SK-N-DZ (cell line): ENCODE measurements around a stretch of chr18.

GRCh38 chr18:50679704-50680060 lies 119.8 kb downstream of the MAPK4 start:
RAMPAGE:
- cytosol, long total RNA = no peak
- nucleus, long total RNA = no peak

DNA sequence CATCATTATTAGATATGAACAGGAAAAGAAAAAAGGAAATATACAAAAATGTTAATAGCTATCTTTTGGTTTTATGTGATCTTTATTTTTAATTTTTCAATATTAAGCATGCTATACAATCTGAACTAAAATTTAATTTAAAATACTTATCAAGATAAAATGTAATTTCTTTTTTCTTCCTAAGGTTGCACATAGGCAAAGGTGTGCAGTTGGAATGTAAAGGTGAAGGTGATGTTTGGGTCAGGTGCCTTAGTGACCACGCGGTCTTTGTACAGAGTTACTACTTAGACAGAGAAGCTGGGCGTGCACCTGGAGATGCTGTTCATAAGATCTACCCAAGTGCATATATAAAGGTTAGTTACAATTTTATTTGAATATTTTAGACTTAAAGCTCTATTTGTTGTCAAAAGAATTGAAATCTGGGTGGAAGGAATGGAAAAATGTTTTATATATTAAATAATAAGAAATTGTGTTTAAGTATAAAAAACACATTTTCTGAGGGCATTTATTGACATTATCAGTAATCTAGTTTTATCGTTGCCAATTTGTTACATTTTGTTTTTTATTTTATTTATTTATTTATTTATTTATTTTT lies 36.9 kb downstream of the SMAD4 start:
RAMPAGE:
- cytosol, long total RNA = no peak
- nucleus, long total RNA = no peak

GRCh38 chr18:51193585-51194139 lies 3.8 kb downstream of the MEX3C start:
RAMPAGE:
- cytosol, long total RNA = no peak
- nucleus, long total RNA = no peak

RAMPAGE:
- cytosol, long total RNA = no peak
- nucleus, long total RNA = no peak
Observed at GRCh38 chr18:51194462-51195059, 2.9 kb downstream of the MEX3C start.

RAMPAGE:
- cytosol, long total RNA = no peak
- nucleus, long total RNA = no peak
Observed at GRCh38 chr18:51569225-51569642, 371.8 kb upstream of the MEX3C start.

RAMPAGE:
- cytosol, long total RNA = no peak
- nucleus, long total RNA = no peak
Observed at GRCh38 chr18:52340365-52340780, 376 bp downstream of the DCC start.

RAMPAGE:
- cytosol, long total RNA = no peak
- nucleus, long total RNA = no peak
Observed at GRCh38 chr18:52394625-52394996, 54.6 kb downstream of the DCC start.

RAMPAGE:
- cytosol, long total RNA = no peak
- nucleus, long total RNA = no peak
Observed at GRCh38 chr18:54269669-54270655, 645 bp downstream of the POLI start.

DNA sequence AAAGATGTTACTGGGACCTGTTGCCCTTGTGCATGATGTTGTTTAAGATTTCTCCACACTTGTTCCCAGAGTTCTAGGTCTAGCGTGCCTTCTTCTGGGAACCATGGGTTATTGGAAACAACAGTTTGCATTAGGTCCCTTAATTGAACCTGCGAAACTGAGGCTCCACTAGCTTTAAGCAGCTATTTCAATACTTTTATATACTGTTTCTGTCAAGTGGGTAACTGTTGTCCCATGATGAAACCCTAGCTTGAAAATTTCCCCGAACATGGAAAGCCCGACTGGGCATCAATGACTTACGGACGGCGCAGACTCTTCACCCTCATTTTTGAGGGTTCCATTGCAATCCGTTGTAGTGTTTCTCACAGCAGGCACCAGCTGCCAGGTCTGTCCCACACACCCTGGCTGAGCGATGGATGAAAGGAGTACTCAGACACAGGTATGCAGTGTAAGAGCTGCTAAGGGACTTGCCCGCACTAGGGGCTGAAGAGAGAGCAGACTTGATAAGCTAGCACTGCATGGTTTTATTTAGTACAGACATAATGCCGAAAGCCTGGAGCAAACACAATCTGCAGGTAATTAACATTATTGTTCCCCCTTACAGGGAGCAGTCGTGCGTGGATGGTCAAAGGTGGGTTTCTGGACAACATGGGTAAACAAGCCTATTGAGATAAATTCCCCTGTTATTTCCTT lies 15.7 kb downstream of the DYNAP start:
RAMPAGE:
- cytosol, long total RNA = no peak
- nucleus, long total RNA = no peak

RAMPAGE:
- cytosol, long total RNA = no peak
- nucleus, long total RNA = no peak
Observed at GRCh38 chr18:54607303-54608119, 16.5 kb downstream of the DYNAP start.

GRCh38 chr18:55420875-55421187 lies 167.2 kb downstream of the TCF4 start:
RAMPAGE:
- cytosol, long total RNA = no peak
- nucleus, long total RNA = no peak

DNA sequence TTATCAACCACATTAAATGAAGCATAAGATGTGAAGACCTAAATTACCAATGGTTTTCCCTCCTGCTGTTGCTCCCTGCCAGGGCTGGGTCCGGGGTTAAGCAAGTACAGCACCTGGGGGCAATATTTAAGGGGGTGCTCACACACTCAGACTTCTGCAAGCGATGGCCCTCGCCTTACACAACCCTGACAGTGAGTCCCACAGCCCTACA lies 90.0 kb downstream of the TCF4 start:
RAMPAGE:
- cytosol, long total RNA = no peak
- nucleus, long total RNA = no peak

DNA sequence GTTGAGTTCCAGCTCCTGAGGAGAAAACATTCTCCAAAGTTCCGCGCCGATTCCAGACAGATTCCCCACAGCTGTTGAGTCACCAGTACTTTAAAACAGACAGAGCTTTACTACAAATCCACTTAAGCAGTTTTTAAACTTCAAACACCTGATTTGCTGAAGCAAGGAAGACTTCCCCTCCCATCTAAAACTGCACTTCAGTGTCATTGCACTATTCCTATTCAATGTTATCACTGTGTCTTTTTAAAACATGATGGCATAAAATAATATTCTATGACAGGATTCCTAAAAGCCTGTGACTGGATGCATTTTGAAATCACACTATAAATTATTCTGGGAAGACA lies 41.0 kb downstream of the TCF4 start:
RAMPAGE:
- cytosol, long total RNA = no peak
- nucleus, long total RNA = no peak

DNA sequence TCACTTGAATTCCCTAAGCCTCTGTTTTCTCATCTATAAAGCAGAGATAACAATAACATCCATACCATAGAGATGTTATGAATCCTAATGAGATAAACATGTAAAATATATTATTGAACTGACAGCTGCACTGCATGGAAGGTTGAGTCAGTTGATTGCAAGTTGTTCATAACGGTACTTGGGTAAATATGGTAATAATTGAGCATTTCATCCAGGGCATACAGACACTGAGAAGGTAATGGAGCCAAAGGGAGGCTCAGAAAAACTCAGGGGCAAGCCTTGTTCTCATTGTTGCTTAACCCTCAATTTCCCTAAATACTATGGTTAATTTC lies 269.2 kb downstream of the TXNL1 start:
RAMPAGE:
- cytosol, long total RNA = no peak
- nucleus, long total RNA = no peak

RAMPAGE:
- cytosol, long total RNA = no peak
- nucleus, long total RNA = no peak
Observed at GRCh38 chr18:56569389-56569910, 68.9 kb downstream of the TXNL1 start.

DNA sequence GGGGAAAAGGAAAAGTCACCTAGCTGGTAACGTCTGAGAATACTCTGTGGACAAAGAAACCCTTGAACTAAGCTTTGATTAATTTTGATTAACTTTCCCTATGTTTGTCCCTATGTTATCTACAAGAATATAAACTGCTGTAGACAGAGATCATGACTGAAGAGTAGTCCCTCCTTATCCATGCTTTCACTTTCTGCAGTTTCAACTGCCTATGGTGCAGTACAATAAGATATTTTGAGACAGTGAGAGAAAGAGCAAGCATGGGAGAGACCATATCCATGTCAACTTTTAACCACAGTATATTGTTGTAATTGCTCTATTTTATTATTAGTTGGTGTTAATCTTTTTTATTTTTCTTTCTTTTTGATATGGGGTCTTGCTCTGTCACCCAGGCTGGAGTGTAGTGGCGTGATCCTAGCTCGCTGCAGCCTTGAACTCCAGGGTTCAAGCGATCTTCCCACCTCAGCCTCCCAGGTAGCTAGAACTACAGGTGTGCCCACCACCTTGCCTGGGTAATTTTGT lies 31.7 kb downstream of the TXNL1 start:
RAMPAGE:
- cytosol, long total RNA = no peak
- nucleus, long total RNA = no peak

DNA sequence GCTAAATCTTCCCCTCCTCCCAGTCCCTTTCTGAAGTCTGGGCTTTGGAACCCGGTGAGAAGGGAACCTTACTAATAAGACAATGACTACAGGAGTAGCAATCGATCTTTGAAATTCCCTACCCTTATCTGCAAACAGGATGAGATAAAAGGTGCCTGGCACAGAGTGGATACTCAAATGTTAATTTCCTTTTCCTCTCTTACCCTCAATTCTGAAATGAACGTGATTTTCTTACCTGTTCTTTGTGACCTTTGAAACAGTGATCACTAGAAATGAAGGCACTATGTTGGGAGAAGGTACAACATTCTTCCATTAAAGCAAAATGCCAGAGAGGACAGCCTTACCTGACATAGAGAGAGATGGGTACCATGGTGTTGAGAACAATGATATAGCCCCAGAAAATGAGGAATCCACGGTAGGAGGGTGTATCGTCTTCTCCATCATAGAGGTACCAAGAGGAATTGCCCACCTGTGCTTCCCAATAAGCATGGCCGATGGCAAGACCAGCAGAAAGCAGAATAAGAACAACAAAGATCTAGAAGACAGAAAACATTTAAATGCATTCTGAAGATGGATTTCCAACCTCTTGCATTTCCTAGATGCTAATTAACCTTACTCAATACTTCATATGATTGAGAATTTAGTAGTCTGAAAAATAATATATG lies 70.0 kb upstream of the NARS1 start:
RAMPAGE:
- cytosol, long total RNA = no peak
- nucleus, long total RNA = no peak

DNA sequence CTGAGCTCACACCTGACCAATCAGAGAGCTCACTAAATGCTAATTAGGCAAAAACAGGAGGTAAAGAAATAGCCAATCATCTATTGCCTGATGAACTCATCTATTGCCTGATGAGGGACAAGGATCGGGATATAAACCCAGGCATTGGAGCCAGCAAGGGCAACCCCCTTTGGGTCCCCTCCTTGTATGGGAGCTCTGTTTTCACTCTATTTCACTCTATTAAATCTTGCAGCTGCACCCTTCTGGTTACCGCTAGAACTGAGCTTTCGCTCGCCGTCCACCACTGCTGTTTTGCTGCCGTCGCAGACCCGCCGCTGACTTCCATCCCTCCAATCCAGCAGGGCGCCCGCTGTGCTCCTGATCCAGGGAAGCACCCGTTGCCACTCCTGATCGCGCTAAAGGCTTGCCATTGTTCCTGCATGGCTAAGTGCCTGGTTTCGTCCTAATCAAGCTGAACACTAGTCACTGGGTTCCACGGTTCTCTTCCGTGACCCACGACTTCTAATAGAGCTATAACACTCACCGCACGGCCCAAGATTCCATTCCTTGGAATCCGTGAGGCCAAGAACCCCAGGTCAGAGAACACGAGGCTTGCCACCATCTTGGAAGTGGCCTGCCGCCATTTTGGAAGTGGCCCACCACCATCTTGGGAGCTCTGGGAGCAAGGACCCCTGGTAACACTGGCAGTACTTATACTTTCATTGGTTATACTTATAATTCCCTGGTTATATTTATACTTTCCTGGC lies 68.0 kb downstream of the ATP8B1 start:
RAMPAGE:
- cytosol, long total RNA = no peak
- nucleus, long total RNA = no peak

DNA sequence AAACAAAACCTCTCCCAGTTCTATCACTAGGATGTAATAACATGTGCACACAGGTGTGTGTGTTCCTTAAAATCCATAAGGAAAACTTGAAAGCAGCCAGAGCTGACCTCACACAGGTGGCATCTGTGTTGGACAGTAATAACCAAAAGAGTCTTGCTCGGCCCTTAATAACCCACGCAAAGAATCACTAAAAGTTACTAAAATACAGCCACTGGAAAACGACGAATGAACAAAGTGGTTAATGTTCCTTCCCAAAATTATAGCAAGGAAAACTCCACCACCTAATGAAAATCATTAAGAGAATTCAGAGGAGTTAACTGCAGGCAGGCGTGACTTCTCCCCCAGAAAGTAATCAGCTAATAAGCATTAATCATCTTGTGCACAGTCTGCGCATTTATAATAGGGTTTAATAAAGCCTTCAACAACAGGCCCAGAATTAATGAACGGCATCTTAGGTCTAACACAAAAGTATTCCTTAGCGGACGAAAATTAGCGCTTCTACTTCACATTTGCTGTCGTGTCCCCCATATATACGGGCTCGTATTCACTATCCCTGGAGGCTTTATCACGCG lies 2.0 kb downstream of the ATP8B1 start:
RAMPAGE:
- cytosol, long total RNA = no peak
- nucleus, long total RNA = no peak

DNA sequence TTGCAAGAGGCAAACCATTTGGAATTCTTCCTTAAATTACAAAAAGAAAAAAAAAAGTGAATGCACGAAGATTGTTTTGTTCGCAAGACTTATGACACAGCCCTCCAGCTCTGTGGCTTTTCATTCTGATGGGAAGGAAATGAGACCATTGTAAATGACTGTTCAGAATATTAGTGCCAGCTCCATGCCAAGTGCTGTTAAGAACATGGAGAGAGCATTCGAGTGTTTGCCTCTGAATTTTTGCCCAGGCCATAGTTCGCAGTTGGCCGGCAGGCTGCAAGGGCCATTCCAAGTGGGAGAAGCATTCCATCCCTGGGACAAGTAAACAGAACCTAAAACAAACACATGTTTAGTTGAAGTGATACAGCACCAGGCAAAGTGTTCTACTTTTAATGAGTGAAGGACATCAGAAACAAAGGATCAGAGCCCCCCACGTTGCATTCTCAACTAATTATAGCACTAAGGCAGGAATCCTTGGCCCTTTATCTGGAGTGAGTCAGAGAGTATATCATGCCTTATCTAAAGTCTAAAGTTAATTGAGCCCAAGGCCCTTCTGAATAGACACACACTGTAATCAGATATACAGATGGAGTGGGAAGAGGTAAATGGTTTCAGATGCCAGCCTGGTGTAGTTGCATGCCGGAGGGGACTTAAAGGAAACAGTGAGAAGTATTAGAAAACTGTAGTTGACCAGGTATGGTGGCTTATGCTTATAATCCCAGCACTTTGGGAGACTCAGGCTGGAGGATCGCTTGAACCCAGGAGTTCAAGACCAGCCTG lies 53.2 kb downstream of the NEDD4L start:
RAMPAGE:
- cytosol, long total RNA = no peak
- nucleus, long total RNA = no peak